ENCODE results near the gene GPR183.

GRCh38 chr13:98535518-98536042, 41.3 kb downstream of the STK24 start:
- PRO-cap, result no peak

DNA sequence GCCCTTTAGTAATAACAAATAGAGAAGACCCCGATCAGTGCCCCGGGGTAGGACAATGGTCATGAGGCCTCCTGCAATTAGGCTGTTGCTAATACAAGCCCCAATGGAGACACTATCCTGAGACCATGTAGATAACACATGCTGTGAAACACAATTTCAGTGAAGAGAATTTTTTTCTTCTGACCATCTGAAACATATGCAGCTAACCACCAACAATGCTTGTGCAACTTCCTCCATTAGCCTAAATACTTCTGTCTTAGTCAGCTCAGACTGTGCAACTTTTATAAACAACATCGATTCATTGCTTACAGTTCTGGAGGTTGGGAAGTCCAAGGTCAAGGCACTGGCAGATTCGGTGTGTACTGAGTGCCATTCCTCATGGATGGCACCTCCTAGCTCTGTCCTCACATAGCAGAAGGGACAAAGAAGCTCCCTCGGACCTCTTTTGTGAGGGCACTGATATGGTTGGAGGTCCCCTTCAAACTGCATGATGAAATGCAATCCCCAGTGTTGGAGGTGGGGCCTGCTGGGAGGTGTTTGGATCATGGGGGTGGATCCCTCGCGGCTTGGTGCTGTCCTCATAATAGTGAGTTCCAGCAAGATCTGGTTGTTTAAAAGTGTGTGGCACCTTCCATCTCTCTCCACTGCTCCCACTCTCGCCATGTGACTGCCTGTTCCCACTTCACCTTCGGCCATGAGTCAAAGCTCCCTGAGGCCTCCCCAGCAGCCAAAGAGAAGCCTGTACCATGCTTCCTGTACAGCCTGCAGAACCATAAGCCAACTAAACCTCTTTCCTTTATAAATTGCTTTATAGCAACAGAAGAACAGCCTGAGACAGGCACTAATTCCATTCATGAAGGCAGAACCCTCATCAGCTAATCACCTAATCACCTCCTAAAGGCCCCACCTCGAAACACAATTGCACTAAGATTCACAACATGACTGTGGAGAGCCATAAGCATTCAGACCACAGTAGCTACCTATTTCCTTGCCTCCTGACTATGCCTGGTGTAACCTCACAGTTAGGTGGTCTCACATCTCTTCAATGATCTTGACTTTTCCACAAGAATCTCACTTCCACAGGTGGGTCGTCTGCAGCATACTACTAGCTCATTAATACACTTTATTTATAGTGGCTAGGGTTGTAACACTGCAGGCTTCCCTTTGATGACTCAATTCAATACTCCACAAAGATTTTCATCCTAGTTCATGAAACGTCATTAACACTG, 27.5 kb downstream of the STK24 start:
- PRO-cap, result no peak

- PRO-cap, result bidirectional peak, plus-strand start at chr13:98650707, minus-strand start at chr13:98650409
Measured at GRCh38 chr13:98650212-98651140, 73.6 kb upstream of the STK24 start.

GRCh38 chr13:98751856-98752521, 483 bp downstream of the SLC15A1 start:
- PRO-cap, result no peak

DNA sequence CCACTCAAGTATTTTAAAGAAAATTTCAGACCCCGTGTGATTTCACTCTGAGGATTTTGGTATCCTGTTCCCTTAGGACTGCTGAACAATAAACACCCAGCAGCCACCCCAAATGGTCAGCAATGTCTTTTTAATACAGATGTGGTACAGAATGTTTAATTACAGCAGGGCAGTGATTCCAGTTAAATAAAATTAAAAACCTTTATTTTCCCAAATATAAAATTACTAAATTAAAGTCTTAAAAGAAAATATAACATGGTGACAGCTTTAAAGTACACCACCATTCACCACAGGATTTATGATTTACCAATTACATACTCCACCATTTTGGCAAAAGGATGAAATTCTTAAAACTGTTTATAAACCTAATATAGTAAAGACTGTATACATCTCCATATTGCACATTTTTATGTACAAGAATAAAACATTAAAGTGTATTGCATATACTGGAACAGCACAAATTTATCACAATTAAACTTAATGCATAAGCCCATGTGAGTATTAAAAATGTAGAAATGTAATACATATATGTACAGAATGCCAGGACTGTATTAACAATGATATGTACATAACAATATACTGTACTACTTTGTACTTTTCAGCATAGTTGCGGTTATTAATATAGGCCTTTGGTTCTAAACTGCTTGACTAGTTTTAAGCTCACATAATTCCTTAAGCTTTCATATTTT, 41.0 kb upstream of the SLC15A1 start:
- PRO-cap, result no peak

GRCh38 chr13:98924072-98924552, 53.8 kb downstream of the DOCK9 start:
- PRO-cap, result no peak

DNA sequence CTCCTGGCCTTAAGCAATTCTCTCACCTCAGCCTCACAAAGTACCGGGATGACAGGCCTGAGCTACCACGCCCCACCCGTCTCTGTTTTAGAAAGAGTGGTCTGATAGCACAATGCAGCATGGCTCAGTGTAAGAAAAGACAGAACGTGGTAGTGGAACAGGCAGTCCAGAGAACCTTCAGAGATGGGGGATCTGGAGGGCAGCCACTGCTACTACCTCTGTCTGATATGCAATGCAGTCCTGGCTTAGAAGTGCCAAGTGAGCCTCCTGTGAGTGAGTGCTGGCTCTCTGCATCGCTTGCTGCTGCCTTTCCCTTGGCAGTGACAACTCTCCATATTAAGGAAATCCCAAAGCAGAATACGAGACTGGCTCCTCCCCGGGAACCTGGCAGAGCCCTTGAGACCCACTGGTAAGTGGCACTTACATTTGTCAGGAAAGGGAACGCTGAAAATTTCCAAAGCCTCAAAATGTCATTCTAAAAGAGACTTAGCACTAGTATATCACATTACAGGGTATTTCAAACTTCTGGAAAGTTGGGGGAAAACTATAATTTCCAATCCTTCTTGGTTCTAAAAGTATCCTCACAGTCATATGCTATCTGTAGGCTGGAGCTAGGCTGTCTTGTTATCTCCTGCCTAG, 7.5 kb downstream of the DOCK9 start:
- PRO-cap, result no peak

DNA sequence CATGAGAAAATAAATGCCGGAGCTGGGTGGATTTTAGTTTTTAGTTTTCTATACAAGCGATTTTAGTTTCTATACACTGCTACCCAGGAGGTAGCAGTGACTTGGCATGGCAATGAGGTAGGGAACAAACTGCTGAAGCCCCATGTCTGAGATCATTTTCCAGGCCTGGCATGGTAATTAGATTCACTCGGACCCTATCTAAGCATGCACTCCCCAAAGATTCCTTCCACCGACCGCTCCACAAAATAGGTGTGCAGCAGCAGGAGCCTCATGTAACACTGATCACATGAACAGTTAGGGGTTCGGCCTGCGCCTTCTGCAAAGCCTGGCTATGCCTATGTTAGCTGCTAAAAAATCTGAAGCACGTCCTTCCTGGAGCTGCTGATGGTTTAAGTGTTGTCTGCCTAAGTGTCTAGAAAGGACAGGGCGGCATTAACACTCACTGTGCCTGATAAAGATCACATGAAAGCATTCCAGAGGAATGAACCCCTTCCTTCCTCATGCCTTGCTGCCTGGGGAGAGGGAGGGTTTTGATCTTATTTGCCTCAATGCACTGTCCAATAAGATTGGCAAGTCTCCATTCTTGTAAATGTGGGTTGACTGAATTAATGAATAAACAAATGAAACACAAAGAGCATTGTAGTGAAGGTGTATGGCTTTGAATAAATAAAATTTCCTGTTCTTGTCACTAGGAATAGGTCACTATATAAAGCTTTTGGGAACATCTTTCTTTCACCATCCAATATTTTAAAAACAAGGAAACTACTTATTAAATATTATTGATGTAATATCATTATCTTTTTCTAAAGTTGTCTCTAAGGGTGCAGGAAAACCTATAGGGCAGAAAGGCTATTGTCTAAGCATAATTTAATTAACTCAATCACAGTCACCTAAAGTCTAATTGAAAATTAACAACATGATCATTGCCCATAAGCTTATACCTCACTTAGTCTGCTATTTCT, 5.2 kb downstream of the DOCK9 start:
- PRO-cap, result no peak

DNA sequence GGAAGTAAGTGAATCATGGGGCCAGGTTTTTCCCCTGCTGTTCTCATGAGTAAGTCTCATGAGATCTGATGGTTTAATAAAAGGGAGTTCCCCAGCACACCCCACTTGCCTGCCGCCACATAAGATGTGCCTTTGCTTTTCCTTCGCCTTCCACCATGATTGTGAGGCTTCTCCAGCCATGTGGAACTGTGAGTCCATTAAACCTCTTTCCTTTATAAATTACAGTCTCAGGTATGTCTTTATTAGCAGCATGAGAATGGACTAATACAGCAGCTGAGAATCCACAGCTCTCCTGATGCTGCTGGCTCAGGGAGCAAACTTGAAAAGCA, 14.6 kb upstream of the DOCK9 start:
- PRO-cap, result no peak

DNA sequence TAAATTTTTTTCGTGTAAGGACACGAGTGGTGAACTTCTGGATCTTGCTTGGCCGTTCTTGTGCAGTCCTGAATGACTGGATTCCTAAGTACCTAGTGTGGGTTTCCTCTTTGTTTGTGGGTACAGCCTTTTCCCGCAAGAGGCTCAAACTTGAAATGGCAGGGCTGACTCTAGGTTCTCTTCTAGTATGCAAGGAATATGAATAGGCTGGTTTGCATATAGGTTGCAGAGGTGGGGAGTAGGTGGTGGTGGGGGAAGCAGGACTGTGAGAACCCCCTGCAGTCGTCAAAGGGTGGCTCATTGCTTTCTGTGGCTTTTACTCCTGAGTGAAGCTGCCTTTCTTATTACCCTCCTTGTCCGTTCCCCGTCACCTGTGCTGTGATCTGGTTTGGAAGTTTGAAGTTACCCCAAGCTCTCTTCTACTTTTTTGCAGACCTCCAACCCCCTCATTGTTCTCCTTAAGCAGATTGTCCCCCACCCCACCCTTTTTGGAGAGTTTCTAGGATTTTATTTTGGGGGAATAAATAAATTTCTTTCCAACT, 13.7 kb downstream of the UBAC2 start:
- PRO-cap, result no peak

- PRO-cap, result unidirectional peak, minus-strand start at chr13:99264976
Measured at GRCh38 chr13:99264799-99265127, 6.6 kb upstream of the GPR18 start.

GRCh38 chr13:99281296-99282404, 23.5 kb upstream of the GPR18 start:
- PRO-cap, result no peak

DNA sequence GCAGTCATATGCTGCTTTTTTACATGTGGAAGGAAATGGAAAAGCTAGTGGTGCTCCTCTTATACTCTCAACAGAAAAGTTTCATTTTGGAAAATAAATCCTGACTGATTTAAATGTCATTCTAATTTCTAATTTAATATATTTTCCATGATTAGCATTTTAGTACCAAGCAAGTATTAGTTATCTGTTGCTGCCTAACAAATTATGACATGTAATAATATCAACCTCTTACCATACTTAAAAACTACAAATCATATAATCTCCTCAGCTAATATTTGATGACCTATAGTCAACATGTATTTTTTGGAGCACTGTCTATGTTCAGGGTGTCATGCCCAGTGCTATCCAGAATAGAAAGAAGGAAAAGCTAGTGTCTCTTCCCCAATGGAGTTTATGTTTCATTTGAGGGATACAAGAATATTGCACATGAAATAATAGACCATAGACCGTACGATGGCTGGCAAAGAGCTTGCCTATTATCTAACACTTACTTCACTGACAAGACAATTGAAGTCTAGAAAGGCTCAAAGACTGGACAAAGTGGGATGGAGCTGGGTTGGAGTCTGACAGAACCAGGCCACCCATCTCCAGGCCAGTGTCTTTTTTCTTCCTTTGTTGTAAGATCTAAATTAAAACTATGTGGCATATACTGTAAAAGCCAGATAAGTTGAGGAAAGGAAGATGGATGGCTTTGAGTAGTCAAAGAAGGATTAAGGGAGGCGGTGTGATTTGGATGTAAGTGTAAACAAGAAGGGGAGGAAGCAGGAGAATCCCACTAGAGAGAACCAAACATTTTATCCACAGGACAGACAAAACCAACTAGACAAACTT, 18.4 kb downstream of the GPR183 start:
- PRO-cap, result no peak

DNA sequence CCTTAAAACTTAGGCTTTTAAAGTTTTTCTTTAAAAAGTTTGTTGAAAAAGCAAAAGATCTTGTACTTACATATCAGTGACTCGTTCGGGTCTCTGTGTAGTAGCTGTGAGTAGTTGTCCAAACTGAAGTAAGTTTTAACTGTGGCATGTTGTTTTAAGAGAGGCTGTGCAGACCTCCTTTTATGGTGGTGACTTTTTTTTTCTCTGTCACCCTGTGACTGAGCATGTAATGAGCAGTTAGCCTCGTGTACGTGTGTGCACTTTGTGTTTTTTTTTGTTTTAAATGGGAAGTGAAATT, at the start of gene GPR183:
TSS of gene GPR183 (minus strand) at position 130 of the 298 bp plus-strand sequence.
- PRO-cap, result unidirectional peak, minus-strand start at position 130 of the sequence

DNA sequence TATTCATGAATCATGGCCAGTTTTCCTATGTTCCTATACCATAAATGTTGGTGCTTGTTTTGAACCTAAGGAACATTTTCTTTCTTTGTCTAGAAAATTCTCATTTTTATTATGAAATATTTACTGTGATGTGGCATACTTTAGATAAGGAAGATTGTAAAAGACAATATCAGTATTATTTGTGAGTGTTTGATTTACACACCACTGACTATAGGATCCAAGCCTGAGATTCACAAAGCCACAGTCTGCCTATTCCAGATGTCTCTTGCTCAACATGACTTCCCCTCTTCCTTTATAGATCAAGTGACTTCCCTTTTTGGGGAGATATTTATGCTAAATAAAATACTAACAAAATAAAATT, 13.4 kb upstream of the GPR183 start:
- PRO-cap, result unidirectional peak, minus-strand start at position 267 of the sequence

DNA sequence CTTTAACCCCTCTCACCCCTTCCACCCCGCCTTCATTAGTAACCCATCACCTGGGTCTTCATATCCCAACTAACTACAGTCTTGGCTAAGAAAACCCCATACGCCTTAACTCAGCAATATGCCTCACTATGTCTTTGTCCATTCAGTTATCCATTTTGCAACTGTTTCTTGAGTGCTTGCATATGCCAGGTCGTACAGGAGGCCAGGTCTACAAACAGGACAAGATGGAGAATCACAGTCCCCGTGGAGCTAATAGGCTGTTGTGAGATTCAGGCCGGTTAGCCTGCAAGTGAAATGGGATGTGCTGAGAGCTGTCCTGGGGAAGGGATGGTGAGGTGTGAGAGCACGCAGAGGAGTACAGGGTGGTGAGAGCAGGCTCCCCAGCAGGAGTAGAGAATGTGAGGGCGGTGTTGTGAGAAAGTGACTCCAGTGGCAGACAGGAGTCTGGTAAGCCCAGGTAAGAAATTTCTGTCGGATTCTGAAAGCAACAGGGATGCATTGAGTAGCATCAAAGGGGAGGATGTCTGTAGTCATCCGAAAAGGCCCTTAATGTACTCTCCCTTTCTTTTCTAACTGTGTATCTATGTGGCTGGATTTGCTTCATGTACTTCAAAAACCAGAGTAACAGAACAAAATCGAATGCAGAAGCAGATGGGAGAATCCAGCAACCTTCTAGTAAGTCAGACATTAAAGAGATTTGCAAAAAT, 50.7 kb upstream of the GPR183 start:
- PRO-cap, result no peak

- PRO-cap, result no peak
Measured at GRCh38 chr13:99385616-99386304, 78.6 kb upstream of the GPR183 start.

GRCh38 chr13:99415207-99415691, 86.0 kb upstream of the TM9SF2 start:
- PRO-cap, result no peak

- PRO-cap, result bidirectional peak, plus-strand start at chr13:99502095, minus-strand start at chr13:99502008; bidirectional peak, plus-strand start at chr13:99502355, minus-strand start at chr13:99502205
Measured at GRCh38 chr13:99501909-99502455, 710 bp downstream of the TM9SF2 start.

- PRO-cap, result no peak
Measured at GRCh38 chr13:99525891-99526973, 25.0 kb downstream of the TM9SF2 start.

Measured in rectum (tissue), 1 donor.